Vein endothelial cell (primary cell): ENCODE data around the gene HSPH1.

DNA sequence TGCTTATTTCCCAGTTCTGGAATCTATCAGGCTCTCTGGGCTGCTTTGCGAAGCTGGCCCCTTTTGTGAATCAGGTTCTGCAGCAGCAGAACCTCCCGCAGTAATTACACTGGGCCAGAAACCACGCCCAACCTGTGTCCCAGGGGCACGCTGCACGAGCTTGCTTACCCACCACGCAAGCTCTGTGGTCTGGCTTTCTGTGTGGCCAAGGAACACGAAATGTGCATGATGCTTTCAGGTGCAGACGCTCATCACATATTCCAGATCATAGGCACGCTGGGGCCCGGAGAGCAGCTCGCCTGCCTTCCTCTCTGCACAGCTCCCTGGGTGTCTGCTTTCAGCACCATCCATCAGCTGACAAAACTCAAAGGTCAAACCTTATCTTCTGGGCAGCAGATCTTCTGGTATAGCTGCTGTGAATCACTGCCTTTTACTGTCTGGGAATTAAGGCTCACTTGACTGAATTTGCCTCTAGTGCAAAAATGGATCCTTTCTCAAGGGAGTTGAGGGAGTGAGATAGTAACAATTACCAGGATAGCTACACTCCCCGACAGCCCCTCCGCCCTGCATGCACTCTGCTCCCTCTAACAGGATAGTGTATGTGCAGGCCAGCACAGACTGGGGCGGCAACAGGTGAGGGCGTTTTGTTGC lies 86.9 kb downstream of the SLC7A1 start:
- CAGE, long polyA plus RNA = no peak

GRCh38 chr13:29543476-29543964 lies 52.0 kb downstream of the SLC7A1 start:
- CAGE, long polyA plus RNA = no peak

DNA sequence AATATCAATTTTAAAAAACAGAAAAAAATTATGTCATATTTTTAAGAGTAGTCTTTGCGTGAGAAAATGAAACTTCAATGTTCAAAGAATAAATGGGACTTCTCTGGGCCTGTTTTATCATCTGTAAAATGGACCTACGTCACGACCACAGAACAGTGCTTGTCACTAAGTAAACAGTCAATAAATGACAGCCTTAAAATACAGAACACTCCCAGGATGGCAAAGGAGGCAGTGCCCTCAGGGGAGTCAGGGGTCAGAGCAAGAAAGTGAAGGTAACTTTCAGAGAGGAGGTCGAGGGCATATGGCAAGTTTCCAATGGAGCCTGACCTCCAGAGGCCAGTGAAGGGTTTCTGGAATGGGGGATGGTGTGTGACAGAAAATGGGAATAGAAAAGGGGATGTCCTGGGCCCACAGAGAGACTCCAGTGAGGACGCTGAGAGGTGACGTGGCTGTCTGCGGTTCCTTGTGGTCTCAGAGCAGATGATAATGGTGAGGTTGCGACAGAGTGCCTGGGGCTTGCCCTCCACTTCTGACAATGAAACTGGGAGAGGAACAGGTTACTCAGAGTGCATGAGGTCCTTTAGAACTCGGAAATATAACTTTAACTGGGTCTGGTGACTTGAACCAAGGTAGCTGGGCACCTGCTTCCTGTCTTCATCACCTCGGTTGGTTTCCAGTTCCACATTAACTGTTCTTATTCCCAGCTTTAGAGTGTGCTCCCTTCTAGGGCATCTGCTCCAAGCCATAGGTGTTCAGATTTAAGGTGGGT lies 91.7 kb downstream of the UBL3 start:
- CAGE, long polyA plus RNA = no peak

GRCh38 chr13:29850782-29850971 lies 260 bp upstream of the UBL3 start:
- CAGE, long polyA plus RNA = no peak

DNA sequence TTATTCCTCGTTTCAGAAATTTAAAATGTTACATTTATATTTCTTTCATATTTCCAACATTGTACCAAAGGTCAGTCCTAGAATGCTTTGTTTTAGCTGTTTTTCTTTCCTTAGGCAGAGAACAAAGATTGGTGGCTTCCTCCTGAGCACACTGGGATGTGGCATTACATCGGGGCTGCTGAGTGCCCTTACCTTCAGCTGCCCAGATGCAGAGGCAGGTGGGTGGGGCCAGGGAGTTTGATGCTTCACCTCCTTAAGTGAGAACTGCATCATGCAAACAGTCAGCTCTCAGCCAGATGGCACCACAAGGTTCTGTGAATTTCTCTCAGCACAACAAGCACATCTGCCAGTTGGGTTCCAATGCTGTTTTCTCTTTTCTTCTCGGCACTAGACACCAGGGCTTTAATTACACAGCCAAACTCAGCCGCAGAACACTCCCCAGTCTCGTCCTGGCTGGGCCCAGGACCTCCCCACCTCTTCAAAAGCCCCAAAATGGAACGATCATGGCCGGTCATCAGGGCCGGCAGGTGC lies 87.4 kb upstream of the UBL3 start:
- CAGE, long polyA plus RNA = no peak

DNA sequence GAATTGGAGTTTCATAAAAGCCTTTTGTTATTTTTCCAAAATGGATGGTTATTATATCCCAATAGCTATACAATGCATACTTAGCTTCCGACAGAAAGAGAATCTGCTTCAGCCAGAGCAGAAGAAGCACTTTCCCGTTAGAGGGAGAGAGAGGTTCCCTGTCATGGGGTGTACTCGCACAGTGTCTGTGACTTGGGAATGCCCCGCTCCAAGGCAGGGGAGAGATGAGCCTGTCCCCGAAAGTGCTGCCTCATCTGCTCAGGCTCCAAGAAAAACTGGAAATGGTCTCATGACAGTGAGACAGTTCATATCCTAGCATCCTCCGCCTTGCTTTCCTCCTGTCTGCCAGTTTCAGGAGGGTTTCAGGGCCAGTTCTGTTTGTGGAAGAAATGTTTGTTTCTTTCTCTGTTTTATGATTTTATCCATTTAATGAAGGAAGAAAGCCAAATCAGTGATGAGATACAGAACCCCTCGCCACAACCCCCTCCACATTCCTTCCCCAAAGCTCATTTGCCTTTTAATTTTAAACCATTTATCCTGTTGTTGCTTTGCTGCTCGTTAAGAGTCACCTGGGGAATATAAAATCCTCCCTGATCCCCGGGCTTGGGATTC lies 144.5 kb upstream of the UBL3 start:
- CAGE, long polyA plus RNA = no peak

DNA sequence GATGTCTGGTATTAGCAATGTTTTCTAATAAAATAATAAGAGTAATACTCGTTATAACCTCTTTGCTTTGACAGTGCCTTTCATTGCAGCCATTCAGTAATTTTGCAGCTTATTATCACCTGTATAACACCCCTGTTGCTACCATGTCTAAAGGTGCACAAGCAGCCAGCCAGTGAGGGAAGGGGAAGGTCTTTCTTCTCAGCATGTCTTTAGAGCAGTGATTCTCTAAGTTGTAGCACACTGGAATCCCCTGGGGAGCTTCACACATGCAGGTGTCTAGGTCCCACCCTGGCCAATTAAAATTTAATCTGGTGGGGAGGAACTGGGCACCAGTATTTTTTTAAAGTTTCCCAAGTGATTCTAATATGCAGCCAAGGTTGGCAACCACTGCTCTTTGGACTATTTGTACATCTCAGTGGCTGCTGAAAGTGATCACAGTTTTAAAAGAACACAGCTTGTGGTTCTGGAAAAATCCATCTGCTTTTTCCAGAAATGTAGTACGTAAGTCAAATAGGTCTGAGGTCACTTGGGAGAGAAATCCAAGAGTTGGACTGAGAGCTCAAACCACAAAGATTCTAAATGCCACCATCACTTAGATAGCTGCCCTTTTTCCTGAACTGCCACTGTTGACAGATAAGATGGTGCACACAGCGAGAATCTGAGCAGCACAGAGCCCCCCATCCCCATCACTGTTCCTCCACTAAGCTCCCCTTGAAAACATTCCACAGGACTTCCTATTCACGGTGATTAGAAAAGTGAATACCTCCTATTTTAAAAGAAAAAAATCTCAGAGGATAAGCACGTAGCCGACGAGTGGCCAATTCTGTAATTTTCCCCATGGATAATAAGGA lies 10.7 kb upstream of the KATNAL1 start:
- CAGE, long polyA plus RNA = no peak

DNA sequence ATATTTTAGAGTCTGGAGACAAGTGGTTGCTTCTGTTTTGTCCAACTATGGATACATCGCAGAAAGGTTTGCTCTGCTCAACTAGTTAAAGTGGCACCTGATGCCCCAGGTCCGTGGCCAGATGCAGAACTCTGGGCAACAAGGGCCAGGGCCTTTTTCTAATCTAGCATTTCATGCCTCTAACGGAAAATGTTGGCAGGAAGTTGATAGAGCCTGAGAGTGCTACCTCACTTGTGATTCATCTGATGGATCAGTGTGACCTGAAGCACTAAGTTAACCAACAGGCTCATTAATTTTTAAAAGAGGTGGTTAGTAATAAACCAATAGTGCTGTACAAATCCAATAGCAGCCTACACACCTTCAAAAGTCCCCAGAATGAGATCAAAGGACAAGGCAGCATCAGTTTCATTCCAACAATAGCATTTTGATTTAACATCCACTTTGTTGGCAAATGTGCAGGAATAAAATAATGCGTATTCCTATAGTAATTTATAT lies 19.0 kb downstream of the UBE2L5 start:
- CAGE, long polyA plus RNA = no peak

GRCh38 chr13:30548022-30548515 lies 69.7 kb upstream of the USPL1 start:
- CAGE, long polyA plus RNA = no peak

- CAGE, long polyA plus RNA = no peak
These were observed 367 bp upstream of the USPL1 start for GRCh38 chr13:30617467-30617638.

DNA sequence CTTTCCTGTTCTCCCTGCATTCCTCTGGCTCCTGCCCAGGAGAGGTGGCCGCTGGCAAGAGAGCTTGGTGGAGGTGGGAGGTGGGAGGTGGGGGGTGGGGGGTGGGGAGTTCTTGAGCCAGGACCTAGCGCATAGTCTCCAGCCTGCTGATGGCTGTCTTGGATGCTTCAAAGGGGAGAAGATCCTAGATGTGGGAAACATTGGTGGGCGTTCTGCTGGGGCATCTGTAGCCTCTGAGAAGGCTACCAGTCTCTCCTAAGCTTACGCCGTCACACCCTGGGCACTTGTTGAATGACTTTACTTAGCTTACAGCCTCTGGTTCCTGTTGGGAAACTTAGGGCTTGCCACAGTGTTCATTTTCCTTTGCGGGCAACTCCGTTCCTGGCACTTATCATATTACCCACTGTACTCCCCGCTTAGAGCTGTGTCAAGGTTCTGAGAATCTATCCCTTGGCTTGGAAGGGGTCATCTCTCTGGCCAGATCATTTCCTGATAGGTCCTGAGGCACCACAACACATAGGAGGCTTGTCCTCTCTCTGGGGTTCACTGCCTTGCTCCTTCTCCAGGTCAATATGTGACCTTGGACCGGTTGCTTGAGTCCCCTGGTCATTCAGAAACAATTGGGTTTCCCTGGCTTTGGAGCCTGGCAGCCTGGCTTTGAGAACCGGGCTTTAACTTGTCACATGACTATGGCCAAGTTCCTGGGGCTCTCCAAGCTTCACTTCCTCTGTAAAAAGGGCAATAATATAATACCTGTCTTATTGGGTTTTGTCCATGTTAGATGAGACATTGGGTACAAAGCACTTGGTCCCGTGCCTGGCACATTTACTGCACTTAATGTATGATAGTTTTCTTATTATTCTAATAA lies 20.6 kb upstream of the ALOX5AP start:
- CAGE, long polyA plus RNA = no peak

DNA sequence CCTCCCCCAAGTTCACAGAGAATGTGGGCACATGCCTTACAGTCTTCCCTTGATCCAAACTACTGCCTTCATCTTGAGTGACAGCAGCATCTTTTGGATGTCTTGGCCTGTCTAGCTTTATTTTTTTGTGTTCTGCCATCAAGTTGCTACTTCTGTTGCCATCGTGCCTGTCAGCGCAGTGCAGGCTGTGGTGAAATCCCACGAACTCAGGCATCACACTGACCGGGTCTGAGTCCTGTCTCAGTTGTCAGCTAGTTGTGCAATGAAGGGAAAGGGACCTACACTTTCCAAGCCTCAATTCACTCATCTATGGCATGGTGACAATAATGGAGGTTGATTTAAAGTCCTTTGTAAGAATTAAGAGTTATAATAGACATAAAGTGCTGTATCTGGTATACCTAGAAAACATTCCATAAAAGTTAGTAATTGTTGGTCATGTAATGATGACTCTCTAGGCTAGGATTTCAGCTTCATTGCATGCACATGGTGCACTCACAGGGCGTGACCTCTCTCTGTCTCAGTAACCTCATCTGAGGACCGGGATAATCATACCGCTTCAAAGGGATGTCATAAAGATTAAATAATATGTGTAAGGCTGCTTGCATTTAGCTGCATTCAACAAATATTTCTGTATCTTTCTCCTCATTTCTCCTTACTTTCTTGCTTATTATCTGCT lies 16.4 kb upstream of the ALOX5AP start:
- CAGE, long polyA plus RNA = no peak

DNA sequence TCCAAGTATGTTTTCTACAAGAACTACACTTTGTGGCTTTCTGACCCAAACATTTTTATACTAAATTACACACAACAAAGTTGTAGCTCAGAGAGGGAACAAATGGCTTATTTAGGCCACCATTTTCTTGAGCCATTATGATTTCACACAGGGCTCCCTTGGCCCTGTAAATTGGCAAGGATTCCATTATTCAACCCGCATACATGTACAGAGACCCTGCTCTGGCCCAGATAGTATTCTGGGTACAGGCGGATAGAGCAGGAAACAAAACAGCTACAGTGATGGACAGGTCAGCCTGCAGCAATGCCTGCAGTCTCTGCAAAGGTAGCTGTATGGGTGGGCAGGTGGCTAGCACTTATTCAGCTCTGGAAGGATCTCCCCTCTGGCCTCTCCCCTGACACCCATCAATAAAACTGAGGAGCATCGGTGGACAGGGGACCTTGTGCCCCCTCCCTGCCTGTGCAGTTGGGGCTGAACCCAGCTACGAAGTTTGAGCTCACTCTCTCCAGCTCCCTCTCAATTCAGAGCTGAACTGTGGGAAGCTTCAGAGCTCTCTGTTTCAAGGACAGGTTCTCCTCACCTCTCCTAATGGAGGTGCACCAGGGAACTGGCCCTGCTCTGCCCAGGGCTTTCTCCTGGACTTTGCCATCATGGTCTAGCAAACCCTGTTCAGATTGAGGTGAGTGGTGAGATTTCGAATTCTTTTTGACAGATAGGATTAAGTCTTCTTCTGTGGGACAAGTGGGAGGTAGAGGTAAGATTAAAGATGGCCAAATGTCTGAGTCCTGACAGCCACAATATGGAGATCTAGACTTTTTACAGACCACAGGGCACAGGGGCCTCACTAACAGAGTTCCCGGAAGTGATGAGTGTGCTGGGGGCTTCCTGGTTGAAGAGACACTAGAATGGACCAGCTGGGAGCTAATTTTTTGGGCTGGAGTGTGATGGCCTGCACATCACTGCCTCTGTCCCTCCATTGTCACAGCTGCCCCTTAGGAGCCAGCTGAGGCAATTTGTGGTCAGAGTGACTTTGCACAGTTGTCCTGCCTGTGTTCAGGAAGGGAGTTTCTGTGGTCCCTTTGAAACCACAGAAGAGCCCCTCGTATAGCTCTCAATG lies 1.7 kb downstream of the ALOX5AP start:
- CAGE, long polyA plus RNA = no peak

- CAGE, long polyA plus RNA = no peak
These were observed 8.2 kb downstream of the ALOX5AP start for GRCh38 chr13:30743279-30744215.

- CAGE, long polyA plus RNA = no peak
These were observed 11.0 kb downstream of the ALOX5AP start for GRCh38 chr13:30746317-30746683.

GRCh38 chr13:30796667-30797358 lies 61.5 kb downstream of the ALOX5AP start:
- CAGE, long polyA plus RNA = no peak

DNA sequence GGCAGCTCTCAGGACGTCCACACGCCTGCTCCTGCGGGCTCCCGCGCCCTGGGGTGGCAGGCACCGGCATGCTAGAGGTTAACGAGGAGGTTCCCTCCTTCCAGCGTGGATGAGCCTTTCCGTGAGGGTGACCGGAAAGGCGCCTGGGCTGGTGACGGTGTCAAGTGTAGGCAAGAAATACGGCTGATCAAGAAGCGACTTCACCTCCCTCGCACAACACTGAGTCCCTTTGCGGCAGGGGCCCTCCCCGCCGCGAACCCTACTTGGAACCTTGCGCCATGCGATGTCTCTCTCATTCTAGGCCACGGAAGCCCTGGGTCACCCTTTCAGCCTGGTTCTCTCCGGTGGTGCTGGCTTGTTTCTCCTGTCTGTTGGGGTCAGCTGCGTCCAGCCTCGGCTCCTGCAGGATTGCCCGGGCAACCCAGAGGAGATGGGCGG lies 67.8 kb downstream of the ALOX5AP start:
- CAGE, long polyA plus RNA = no peak

- CAGE, long polyA plus RNA = no peak
These were observed 43.1 kb upstream of the MEDAG start for GRCh38 chr13:30862595-30863752.

DNA sequence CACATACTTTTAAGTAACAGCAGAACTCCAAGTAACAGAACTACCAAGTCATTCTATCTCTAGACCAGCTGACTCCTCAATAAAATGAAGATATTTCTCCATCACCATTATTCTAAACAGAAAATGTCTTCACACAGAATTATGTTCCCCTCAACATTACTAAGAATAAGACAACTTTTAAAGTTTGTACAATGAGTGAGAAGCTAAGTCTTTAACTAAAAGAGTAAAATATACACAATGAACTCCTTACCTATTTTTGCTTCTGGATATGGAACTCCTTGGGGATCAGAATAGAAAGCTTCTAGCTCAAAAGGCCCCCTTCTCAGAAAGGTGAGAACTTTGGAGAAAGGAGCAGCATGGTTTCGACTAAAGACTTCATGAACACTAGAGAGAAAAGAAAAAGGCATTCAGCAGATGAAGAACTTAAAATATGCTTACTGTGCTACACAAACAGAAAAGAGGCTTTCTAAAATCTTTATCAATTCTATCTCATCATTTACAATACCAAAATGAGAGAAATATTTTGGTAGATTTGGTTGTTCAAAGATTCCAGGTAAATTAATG lies 13.9 kb downstream of the HSPH1 start:
- CAGE, long polyA plus RNA = no peak

- CAGE, long polyA plus RNA = no peak
These were observed at the start of gene HSPH1 for GRCh38 chr13:31161286-31162096. TSS of gene HSPH1 (minus strand) at chr13:31161904.